ENCODE measurements around a stretch of chr2.

GRCh38 chr2:36877708-36878096, 88.6 kb downstream of the STRN start:
- RRBS = no CpG with 5 or more reads among the region's 6 CpGs

- RRBS = no CpG with 5 or more reads among the region's 16 CpGs
These were observed 1.3 kb upstream of the STRN start for GRCh38 chr2:36967408-36968328.

DNA sequence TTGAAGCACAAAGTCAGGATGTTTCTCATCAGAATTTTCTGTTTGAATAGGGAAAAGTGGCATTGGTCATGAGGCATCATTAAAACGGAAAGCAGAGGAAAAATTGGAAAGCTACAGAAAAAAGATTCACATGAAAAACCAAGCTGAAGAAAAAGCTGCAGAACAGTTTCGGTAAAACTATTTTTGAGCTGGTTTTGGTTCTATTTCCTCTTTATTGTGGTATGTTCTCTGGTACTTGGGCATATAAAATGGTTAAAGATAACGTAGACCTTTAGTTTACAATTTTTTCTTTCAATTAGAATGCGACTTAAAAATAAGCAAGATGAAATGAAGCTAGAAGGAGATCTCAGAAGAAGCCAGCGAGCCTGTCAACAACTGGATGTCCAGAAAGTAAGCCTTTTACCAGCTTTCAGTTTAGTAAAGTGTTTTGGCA, 7.6 kb downstream of the GPATCH11 start:
- RRBS = no CpG with 5 or more reads among the region's 5 CpGs

DNA sequence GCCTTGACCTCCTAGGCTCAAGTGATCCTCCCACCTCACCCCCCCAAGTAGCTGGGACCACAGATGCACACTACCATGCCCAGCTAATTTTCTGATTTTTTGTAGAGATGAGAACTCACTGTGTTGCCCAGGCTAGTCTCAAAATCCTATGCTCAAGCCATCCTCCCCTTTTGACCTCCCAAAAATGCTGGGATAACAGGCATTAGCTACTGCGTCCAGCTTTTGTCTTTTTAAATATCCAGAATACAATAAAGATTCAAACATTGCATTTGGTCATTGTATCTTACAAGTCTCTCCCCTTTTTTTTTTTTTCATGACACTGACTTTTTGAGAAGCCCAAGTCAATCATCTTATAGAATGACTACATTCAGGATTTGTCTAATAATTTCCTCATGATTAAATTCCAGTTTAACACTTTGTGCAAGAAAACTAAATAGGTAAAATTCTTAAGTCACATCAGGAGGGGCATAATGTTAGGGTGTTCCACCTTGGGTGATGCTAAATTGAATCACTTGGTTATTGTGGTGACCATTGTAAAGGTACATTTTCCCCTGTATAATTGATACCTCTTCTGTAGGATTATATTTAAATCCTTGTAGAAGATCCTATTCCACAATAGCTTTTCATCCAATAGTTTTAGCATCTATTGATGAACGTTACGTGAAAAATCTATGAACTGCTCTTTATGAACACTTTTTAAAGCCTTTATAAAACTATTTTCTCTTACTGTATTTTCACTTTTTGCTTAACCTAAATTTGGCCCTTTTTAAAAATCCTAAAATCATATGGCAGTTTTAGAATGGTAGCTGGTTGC, 20.3 kb downstream of the GPATCH11 start:
- RRBS = no CpG with 5 or more reads among the region's 3 CpGs

DNA sequence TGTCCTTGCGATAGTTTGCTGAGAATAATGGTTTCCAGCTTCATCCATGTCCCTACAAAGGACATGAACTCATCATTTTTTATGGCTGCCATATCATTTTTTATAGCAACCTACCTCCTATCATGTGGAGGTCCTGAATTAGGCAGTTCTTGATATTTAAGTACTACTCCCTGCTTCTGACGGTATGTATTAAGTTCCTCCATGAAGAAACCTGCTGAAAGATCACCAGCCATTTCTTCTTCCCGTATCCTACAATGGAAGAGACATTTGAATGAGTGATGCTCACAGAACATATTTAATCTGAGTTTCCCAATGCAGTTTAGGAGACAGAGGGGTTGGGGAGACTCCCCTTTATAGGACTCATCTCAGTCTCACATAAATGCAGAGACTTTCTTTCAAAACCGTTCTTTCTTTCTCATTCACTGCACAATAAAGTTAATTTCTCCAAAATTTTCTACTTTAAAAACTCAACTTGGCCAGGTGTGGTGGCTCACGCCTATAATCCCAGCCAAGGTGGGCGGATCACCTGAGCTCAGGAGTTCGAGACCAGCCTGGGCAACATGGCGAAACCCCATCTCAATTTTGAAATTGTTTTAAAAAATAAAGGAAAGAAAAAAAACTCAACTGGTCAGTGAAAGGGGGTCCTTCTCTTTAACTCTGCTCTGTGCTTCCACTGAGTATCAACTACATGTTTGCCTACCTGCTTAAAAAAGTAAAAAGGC, 9.0 kb downstream of the EIF2AK2 start:
- RRBS = no CpG with 5 or more reads among the region's 8 CpGs

DNA sequence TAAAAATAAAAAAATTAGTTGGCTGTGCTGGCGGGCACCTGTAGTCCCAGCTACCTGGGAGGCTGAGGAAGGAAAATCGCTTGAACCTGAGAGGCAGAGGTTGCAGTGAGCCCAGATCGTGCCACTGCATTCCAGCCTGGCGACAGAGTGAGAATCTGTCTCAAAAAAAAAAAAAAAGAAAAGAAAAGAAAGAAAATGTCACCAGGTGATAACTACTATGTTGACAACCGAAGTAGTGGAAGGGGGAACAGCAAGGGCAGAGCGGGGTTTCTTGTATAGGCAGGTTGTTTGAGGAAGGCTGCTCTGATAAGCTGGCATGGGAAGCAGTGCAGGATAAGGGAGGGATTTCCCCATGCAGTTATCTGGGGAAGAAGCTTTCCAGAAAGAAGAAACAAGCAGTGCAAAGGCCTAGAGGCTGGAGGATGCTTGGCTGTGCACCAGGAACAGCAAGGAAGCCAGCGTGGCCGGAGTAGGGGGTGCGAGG, 960 bp downstream of the EIF2AK2 start:
- RRBS = no CpG with 5 or more reads among the region's 9 CpGs

- RRBS = no CpG with 5 or more reads among the region's 9 CpGs
These were observed 8.9 kb downstream of the CEBPZOS start for GRCh38 chr2:37204802-37206010.

GRCh38 chr2:37454832-37455555, 110.6 kb downstream of the QPCT start:
- RRBS = no CpG with 5 or more reads among the region's 4 CpGs

DNA sequence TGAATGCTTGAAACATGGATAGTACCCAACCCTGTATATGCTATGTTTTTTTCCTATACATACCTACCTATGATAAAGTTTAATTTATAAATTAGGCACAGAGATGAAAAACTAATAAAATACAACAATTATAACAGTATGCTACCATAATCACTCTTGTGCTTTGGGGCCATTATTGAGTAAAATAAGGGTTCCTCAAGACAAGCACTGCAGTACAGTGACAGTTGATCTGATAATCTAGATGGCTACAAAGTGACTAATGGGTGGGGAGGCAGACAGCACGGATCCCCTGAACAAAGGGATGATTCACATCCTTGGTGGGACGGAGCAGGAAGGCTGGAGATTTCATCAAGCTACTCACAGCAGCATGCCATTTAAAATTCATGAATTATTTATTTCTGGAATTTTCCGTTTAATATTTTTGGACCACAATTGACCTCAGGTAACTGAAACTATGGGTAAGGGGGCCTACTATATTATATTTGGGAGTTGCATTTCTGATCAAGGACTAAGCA, 109.2 kb downstream of the CDC42EP3 start:
- RRBS = no CpG with 5 or more reads among the region's 3 CpGs

GRCh38 chr2:37569233-37569535, 102.3 kb downstream of the CDC42EP3 start:
- RRBS = no CpG with 5 or more reads among the region's 1 CpG

- RRBS = no CpG with 5 or more reads among the region's 7 CpGs
These were observed 88.5 kb downstream of the CDC42EP3 start for GRCh38 chr2:37582988-37583363.

DNA sequence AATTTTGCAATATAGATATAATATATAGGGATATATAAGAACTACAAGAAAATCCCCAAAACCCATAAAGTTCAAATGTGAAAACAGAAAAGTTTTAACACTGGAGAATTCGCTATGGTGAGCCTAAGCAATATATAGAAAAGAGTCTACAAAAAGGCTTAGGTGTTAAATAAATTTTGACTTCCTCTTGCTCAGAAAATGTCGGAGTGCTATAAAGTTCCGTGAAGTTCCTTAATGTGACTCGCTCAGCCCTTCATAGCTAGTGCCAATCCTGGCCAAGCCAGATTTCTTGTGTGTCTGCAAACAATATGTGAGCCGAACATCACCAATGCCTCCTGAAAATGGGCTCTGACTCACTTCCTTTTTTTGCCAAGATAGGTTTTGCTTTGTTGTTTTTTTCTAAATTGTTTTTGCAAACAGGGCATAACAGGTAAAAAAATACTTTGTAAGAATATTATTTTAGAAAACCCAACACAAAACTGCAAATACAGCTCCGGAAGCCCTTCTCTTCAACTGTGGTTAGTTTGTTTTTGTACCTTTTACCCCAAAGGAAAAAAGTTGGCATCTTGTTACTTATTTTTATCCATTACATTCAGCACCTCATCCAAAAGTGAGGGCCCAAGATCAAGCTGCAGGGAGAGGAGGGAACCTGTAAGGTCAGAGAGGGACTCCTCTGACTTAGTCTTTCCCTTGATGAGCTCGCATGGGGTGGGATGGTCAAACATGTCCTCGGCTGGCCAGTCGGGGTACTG, 26.0 kb downstream of the CDC42EP3 start:
- RRBS = no CpG with 5 or more reads among the region's 9 CpGs

DNA sequence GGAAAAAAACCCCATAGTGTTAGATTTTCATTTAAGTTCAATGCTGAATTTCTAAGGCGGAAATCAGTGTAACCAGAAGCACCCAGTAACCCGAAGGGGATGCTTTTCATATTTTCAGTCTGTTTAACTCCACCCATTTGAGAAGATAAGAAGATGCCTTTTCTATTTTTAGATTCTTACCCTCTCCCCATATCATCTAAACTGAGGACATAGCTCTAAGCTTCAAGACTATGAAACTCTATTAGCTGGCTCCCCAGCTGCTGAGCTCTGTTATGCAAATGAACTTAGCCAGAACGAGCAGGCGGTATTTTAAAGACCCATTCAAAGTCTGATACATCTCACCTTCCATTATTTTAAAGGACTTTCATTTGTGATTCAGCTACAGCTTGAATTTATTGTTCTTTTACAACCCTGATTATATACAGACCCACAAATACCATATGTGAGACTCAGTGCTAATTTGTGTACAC, 16.5 kb downstream of the CDC42EP3 start:
- RRBS = no CpG with 5 or more reads among the region's 4 CpGs

DNA sequence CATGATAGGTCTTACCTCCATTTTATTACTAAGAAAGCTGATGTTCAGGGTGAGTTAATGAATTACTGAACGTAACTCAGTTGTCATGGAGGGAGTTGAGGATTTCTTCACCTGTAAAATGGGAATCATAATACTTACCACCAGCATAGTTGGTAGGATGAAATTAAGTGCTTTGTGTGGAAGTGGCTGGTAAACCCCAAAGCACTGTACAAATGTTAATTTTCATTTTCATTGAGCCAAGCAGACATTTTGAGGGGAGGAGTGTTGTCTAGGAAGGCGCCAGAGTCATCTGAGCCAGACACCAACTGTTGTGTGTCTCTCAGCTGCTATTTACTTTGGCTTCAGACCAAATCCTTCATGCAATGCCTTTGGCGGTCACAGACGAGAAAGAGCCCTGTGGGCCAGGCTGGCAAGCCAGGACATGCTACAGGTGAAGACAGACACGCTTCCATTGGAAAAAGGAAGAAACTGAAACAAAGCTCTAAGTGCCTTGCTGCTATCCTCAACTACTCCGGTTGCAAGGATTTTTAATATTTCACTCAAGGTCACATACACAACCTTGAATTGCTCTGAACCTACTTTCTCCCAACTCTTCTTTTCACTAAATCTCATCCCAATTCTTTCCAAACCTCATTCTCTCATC, 115.4 kb upstream of the CDC42EP3 start:
- RRBS = no CpG with 5 or more reads among the region's 6 CpGs

DNA sequence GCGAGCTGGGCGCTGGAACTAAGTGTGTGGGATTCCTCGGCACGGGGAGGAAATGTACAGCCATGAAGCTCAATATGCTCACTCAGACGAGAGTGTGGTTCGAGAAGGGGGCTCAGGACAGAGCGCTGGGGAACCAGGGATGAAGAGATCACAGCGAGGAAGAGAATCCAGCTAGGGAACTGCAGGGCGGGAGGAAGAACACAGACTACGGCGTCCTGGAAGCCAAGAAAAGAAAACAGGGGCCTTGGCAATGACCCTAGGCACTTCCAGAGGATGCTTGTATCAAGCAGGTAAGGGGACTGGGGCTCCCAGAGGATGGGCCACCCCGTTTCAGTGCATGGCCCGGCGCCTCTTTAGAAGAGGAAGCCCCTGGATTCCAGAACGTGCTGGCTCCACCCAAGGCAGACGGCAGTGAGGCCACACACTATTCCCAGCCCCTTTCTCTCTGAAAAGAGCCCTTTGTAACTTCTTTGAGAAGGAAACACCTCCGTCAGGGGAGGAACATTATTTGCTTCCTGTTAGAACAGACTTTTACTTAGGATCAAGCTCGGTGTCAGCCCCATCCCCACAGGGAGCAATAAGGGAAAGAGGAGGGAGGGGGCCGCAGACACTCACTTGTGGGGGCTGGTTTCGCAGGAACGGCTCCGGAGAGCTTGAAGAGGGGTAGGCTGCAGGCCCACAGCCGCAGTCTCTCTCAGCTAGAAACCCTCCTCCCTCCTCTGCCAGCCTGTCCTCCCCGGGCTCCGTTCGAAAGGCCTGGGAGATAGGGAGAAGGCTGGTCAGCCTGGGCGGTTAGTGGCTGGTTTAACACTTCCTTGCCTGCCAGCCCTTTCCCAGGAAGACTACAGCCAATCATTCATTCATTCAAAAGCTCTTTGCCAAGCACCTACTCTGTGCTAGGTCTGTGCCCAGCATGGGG, 49.7 kb upstream of the RMDN2 start:
- RRBS = 87% methylated on average over 2 of the region's 27 CpGs

DNA sequence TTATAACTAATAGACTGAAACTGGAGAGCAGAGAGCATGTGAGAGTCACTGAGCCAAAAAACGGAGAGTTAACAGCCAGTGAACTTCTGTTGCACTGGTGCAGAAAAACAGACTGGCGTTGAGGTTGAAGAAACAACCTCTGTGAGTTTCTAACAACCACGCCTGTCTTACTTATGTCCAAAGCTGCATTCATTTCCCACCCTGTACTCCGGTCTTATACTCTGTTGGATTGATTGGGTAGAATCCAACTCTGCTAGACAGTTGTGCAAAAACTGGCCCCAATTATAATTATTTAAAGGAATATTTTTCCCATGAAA, 9.5 kb downstream of the CYP1B1 start:
- RRBS = no CpG with 5 or more reads among the region's 4 CpGs

- RRBS = no CpG with 5 or more reads among the region's 3 CpGs
These were observed 24.4 kb upstream of the CYP1B1 start for GRCh38 chr2:38100221-38100882.

- RRBS = no CpG with 5 or more reads among the region's 11 CpGs
These were observed 70.6 kb upstream of the CYP1B1 start for GRCh38 chr2:38146147-38147361.

DNA sequence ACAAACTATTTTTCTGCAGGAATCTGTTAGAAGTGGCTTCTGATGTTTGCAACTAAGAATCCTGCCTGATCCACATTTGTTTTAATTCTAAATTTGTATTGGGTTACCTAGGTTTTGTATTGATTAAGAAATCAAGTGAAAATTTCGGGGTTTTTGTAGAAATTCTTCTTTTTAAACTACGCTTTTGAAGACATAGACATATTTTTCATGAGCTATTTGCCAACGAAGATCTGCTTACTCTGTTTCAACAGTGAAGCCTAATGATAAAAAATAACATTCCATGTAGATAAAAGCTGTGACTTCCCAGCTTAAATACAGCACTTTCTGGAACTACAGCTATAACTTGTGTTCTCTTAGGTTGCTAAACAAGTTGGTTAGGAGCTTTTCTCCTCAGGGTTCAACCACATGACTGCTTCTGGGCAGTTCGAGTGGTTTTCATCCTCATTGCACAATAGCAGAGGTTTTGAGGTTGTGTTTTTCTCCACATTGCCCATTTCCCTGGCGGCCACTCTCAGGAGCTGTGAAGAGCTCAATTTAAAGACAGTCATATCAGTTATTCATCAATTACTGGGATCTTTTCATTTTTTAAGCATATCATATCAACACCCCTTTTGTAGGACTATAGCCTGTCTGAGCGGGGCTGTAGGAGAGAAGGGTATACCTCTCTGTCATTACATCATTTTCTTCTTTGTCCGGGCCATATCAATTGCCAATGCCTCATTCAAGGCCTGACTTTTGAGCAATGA, 102.1 kb upstream of the CYP1B1 start:
- RRBS = no CpG with 5 or more reads among the region's 7 CpGs